ENCODE data around the gene ACRV1.

- RRBS: no CpG with 5 or more reads among the region's 31 CpGs
These were observed 2.9 kb downstream of the PKNOX2 start for GRCh38 chr11:125167141-125168131.

GRCh38 chr11:125169923-125171209, 5.8 kb downstream of the PKNOX2 start:
- RRBS: 63% methylated on average over 7 of the region's 26 CpGs

DNA sequence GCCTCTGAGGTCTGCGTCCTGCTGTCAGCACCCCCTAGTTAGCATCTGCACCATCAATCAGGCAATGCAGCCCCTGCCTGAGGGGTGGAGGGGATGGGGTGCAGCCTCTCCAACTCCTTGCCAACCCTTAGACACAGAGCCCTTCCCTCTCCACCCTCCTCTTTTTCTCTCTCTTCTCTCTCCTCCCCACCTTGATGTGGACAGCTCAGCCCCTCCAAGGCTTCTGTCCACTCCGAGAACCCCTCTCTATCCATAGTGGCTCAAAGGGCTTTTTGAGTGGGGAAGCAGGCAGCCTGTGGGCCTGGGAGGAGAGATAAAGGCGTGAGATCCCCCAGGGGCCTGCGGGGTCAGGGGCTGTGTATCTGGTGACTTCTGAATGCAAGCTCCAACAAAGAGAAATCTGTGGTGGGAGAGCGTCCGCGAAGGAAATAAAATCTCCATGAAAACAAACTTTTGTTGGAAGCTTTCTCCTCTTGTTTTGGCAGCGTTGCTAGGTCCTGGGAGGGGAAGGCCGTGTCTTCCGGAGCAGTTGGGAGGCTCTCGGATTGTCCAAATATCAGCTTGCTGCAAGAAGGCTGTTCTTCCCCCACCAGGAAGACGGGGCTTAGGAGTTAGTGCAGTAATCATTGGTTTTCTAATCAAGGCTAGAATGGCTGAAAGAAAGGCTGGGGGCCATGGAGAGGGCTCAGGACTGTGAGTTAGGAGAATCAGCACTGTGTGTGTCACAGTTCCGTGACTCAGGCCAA, 50.2 kb downstream of the PKNOX2 start:
- RRBS: no CpG with 5 or more reads among the region's 13 CpGs

DNA sequence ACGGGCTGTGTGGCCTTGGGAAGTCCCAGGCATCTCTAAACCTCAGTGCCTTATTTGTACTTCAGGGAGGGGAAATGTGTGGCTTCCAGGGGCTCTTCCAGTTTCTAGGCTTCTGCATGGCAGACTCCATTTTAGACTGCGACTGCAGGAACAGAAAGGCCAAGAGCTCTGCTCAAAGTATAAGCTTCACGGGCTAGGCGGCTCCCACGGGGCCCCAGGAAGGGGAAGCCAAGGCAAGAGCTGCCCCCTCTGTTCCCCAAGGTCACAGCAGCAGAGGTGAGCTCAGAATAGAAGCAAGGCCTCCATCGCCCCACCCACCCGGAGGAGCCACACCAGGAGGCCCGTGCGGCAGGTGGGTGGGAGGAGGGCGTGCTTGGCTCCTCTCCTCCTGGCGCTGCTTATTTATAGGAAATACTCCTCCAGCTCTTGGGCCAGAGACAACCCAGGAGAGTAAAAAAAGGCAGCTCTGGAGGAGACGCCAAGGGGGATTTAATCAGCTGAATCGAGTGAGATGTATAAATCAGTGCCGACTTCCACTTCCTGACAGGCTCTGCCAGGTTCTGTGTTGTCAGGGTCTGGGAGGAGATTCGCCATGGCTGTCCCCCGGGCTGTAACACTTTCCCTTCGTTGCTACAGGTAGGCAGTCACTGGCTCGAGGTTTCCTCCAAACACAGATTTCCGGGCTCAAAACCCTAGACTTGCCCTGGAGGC, 87.8 kb downstream of the FEZ1 start:
- RRBS: 17% methylated on average over 4 of the region's 19 CpGs

DNA sequence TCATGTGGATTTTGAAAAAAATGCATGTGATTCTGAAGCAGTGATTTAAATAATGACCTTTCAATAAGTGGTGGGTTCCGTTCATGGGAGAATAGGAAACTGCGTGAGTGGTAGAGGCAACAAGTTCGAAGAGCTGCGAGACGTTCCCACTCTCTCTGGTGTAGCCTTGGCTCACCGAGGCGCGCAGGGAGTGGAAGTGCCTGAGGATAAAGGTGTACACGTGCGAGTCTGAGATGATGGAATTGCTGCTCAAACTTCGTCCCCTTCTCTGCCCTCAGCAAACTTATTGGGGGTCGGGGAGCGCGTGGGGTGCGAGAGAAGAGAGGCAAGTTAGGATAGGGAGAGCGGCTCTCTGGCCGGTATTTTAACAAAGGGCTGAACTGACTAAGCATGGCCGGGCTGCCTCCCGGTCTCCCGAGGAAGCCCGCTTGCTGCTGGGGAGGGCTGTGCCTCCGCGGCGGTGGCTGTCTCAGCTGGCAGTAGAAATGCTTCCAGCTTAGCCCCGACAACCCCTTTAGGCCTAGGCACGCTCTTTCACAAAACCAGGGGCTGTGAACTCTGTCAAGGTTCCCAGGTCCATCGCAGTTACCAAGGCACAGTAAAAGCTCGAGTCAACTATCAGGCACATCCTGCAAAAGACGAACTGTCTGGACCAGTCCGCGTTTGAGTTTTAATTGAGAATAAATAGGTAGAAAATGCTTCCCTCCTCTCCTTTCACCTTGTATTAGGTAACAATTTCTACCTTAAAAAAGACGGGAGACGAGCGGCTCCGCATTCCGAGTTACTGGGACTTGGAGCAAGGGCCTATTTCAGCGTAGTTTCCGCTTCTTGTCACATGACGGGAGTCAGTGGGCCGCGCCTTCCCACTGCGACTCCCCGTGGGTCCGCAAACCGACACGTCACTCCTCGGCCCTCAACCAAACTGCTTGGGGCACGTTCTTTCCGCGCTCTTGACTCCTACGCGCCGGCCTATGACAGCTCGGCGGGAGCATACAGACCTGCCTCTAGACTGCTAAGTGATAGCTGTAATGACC, 659 bp upstream of the STT3A start:
- RRBS: 2% methylated on average over 4 of the region's 55 CpGs

GRCh38 chr11:125626880-125627289, 1.9 kb downstream of the CHEK1 start:
- RRBS: no CpG with 5 or more reads among the region's 3 CpGs

DNA sequence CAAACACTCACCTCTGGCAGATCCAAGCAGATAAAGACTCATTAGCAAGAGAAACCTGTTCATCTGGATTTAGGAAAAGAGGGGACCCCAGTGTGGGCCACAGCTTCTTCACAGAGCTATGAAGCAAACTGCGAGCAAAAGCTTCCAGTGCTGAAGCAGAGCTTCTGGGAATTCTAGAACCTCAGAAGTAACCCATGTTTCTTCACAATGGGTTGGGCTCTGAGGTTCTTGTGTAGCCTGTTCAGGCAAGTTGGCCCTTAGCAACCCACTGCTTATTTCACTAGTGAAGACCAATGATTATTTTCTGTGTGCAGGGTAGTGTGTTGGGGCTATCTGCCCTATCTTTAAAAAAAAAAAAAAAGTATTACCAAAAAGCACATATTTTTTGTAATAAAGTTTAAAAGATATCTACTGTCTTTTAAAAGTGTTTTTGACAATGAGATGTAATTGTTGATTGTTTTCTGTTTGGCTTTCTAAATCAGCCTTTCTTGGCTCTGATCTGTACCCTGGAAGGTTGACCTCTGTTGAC, at the start of gene ACRV1:
ACRV1 (minus strand) TSS at position 130 of the 529 bp plus-strand sequence.
- RRBS: no CpG with 5 or more reads among the region's 1 CpG

GRCh38 chr11:125684304-125684908, 3.8 kb upstream of the ACRV1 start:
- RRBS: no CpG with 5 or more reads among the region's 2 CpGs

DNA sequence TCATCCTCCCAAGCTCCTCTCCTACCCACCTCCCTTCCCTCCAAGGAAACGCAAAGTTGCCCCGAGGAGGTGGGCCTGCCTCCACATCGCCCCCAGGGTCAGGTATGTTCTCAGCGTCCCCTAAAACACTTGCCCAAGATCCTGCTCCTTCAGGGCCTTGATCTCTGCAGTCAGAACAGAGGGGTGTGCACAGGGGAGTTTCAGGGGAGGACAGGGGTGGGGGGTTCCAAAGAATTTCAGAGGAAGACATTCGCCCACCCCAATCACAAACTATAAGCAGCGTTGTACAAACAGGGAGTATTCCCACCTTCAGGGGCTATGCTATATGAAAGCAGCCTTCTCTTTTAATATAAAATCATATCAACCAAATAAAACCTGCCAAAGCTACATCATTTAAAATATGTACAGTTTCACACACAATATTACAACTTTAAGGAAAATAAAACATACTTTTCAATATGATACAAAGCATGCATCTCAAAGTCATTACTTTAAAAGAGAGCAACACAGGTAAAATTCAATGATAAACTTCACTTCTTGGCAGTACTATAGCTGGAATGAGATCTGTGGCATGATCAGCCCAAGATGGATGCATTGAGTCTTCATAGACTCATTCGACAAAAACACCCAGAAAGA, 11.4 kb downstream of the VSIG10L2 start:
- RRBS: no CpG with 5 or more reads among the region's 7 CpGs

GRCh38 chr11:125959782-125960760, 14.2 kb downstream of the VSIG10L2 start:
- RRBS: no CpG with 5 or more reads among the region's 18 CpGs

DNA sequence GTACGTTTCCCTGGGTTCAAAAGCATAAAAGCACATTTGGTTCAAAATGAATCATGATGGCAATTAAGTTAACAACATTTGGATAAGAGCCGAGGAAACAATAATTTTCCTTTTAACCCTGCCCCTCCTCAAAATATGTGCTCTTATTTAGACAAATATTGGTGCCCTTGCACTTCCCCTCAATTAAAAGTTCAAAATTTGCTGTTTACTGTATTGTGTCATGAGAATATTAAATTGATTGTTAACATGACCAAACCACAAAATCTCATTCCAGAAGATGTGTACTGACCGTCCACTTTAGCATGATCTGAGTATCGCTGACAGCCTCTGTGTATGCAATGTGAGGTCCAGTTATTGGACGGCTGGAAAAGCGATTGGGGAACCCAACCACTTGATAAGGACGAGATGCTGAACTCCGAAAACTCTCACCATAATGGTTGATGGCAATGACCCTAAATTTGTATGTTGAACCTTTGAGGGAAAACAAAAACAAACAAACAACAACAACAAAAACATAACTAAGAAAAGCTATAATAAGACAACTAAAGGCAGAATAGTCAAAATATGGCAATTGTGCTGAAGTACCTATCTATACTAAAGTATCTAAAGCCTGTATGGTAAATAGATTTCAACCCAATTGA, 48.9 kb downstream of the VSIG10L2 start:
- RRBS: no CpG with 5 or more reads among the region's 8 CpGs

DNA sequence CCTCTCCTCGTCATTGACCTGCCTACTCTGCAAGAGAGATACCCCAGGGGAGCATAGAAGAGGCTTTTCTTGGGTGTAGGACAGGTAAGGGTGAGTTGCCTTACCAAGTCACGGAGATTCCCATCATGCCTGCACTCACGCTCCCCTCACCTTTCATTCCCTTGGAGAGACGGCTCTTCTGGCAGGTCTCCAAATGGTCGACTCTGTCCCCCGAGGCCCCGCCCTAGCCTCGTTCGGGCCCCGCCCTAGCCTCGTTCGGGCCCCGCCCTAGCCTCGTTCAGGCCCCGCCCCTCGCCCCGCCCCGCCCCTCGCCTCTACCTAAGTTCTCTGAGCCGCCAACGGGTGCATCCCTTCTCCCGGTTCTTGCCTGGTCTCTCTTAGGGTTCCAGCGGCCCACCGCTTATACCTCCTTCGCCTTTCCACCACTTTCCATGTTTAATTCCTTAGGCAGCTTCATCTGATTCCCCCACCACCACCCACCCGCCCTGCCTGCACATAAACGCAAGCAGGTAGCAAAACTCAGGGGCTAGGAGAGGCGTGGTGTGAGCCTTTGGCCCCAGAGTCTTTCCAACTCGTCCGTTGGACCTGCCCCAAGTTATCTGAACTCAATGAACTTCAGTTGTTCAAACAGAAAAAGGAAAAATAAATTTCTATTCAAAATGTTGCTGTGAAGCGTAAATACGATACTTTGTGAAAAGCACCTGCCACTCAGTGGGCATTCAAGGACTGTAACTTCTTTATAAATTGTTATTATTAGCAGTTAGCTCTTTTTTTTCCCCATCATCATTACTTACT, 653 bp upstream of the CDON start:
- RRBS: no CpG with 5 or more reads among the region's 32 CpGs

GRCh38 chr11:126067908-126068107, 5.1 kb upstream of the CDON start:
- RRBS: no CpG with 5 or more reads among the region's 1 CpG

- RRBS: no CpG with 5 or more reads among the region's 10 CpGs
These were observed 50.9 kb upstream of the CDON start for GRCh38 chr11:126113366-126114090.

- RRBS: no CpG with 5 or more reads among the region's 4 CpGs
These were observed 61.8 kb upstream of the CDON start for GRCh38 chr11:126124419-126124984.

GRCh38 chr11:126271345-126271777, 2.4 kb downstream of the FOXRED1 start:
- RRBS: no CpG with 5 or more reads among the region's 11 CpGs

- RRBS: 27% methylated on average over 4 of the region's 11 CpGs
These were observed 18.9 kb upstream of the ST3GAL4 start for GRCh38 chr11:126336478-126337063.

DNA sequence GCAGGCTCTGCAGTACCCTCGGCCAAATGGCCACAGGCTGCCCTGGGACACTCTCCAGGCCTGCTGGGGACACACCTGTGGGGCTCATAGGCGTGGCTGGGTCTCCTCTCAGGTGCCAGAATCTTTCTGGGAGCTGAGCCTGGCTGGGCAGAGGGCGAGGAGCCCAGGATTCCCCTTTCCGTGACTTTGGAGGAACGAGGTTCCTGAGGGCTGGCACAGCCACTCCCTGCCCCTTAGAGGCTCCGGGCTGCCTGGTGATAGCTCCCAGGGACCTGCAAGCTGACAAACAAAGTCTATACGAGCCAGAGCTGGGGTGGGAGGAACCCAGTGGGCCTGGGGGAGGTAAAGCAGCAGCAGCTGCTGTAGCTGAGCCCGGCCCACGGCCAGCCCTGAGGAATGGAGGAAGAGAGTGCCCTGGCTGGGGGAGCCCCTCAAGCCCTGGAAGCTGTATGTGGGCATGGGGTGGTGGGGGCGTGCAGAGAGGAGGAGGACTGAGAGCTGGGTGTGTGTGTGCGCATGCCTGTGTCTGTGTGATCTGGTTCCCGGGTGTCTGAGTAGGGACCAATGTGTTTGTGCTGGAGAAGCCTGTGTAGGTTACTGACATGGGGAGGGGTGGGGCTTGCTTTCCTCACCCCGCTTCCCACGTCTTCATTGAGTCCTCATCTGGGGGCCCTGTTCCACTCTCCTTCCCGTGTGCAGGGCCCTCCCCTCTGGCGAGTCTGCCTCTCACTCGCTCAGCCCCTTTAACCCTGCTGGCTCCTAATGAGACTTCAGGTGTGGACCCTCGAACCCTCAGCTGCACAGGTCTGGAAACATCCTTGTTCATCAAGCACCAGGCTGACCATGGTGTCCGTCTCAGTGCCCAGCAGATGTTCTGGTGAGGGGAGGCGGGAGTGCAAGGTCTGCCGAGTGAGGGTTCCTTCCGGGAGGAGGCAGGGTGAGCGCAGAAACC, 10.7 kb downstream of the ST3GAL4 start:
- RRBS: 10% methylated on average over 2 of the region's 23 CpGs

- RRBS: no CpG with 5 or more reads among the region's 9 CpGs
These were observed 300.3 kb downstream of the ST3GAL4 start for GRCh38 chr11:126655568-126656404.

DNA sequence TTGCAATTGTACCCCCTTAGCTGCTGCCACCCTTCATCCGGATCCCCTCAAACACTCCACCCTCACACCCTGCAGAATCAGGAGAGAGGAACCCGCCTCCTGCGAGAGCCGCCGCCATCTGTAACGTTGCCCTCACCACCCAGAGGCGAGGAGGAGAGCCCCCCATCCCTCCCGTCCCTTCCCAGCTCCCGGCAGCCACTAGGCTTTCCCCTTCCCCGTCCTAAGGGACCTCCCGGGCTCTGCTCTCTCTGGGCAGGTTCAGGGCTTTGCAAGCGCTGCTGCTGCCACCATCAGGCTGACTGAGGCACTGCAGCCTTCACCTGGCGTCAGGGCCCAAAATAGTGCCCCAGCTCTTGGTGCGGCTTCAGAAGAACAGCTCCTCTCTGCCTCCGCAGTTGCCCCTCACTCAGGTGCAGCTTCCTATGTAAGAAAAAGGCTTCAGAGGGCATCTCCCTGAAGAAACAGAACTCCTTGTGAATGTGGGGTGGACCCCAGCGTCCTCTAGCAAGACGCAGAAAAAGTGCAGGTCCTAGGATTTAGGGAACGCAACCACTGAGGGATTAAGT, 10.2 kb downstream of the KIRREL3 start:
- RRBS: no CpG with 5 or more reads among the region's 18 CpGs

Measured in zone of skin (tissue), 1 donor.